SJSA1 (cell line): ENCODE results near the gene BMP2K.

- RAMPAGE, long total RNA: no peak
Observed at GRCh38 chr4:76781662-76782264, 116.2 kb downstream of the SOWAHB start.

DNA sequence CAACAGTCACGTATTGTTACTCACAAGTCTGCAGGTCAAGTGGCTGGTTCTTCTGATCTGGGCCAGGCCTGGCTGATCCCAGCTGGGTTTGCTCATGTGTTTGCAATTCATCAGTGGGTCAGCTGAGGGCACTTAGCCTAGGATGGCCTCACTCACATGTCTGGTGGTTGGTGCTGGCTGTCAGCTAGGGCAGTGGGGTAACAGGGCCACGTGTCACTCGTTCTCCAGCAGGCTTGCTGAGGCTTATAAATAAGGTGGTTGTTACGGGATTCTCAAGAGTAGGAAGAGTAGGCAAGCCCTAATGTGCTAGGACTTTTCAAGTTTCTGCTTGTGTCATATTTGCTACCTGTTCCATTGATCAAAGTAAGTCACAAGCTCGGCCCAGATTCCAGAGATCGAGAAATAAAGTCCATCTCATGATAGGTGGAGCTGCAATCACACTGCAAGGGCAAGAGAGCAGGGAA, 88.1 kb downstream of the SOWAHB start:
- RAMPAGE, long total RNA: no peak

- RAMPAGE, long total RNA: no peak
Observed at GRCh38 chr4:76950136-76951202, 917 bp downstream of the SEPTIN11 start.

- RAMPAGE, long total RNA: no peak
Observed at GRCh38 chr4:76989753-76990294, 40.3 kb downstream of the SEPTIN11 start.

GRCh38 chr4:77002794-77003162, 53.2 kb downstream of the SEPTIN11 start:
- RAMPAGE, long total RNA: no peak

DNA sequence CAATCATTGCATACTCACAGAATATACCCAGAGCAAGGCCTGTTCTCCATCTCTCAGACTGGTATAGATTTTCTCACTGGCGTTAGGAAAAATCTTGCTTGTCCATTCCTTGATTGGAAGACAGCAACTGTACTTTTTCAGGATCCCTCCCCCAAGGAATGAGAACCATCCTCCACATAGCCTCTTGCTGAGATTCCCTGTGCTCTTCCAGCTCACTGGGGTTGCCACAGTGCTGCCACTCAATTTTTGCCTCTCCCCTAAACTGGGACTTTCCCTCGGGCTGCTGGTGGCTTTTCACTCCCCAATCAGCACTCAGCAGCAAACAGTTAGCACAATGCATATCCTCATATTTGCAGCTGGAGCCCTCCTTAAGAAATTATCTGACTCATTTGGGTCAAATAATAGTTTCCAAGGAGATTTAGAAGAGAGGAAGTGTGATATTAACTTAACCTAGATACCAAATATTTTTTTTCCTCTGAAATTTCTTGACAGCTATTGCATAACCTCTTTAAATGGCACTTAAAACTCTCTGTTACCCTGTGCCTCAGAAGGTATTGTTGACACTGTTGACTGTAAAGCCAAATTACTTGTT, 57.8 kb downstream of the SEPTIN11 start:
- RAMPAGE, long total RNA: no peak

- RAMPAGE, long total RNA: no peak
Observed at GRCh38 chr4:77020220-77020796, 55.5 kb downstream of the CCNI start.

- RAMPAGE, long total RNA: no peak
Observed at GRCh38 chr4:77050020-77050492, 25.7 kb downstream of the CCNI start.

- RAMPAGE, long total RNA: no peak
Observed at GRCh38 chr4:77177304-77177725, 20.3 kb downstream of the CCNG2 start.

- RAMPAGE, long total RNA: no peak
Observed at GRCh38 chr4:77808977-77809683, 10.0 kb downstream of the CNOT6L start.

DNA sequence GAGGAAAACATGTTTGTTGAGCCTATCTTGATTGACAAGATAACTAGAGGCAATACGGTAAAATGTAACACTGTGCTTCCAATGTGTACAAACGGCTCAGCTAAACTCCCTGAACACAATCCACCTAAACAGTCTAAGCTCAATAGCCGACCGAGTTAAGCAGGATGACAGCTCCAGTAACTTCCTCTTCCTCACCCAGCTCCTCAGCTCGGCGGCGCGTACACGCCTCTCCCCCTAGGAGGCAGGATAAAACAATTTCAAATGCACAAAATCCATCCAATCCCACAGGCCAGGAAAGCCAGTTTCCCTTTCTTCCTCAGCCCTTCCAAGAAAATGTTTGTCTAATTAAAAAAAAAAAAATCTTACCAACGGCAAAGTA, 1.1 kb downstream of the CNOT6L start:
- RAMPAGE, long total RNA: no peak

DNA sequence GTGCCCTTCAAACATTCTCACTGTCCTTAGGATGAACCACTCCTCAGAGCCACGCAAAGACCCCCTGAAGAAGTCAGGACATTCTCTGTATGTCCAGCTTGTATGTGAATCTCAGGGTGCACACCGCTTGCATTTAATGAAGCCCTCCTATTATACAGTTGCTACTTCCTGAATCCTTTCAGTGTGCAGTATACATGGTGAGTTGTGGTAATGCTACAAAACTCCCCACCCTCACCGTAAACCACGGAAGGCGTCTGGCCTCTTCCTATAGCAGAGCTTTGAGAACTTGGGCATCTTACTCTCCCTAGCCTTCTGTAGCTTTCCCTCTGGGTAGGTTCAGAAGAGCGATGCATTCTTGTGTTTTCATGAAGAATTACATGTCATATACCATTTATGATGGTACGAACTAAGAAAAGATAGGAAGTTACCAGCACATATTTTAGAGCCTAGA, 9.5 kb upstream of the MRPL1 start:
- RAMPAGE, long total RNA: no peak

- RAMPAGE, long total RNA: no peak
Observed at GRCh38 chr4:78560461-78561148, 9.0 kb downstream of the ANXA3 start.

GRCh38 chr4:78569223-78569874, 17.8 kb downstream of the ANXA3 start:
- RAMPAGE, long total RNA: no peak

- RAMPAGE, long total RNA: no peak
Observed at GRCh38 chr4:78656923-78657260, 105.3 kb downstream of the ANXA3 start.

- RAMPAGE, long total RNA: no peak
Observed at GRCh38 chr4:78707101-78707764, 68.9 kb upstream of the BMP2K start.

DNA sequence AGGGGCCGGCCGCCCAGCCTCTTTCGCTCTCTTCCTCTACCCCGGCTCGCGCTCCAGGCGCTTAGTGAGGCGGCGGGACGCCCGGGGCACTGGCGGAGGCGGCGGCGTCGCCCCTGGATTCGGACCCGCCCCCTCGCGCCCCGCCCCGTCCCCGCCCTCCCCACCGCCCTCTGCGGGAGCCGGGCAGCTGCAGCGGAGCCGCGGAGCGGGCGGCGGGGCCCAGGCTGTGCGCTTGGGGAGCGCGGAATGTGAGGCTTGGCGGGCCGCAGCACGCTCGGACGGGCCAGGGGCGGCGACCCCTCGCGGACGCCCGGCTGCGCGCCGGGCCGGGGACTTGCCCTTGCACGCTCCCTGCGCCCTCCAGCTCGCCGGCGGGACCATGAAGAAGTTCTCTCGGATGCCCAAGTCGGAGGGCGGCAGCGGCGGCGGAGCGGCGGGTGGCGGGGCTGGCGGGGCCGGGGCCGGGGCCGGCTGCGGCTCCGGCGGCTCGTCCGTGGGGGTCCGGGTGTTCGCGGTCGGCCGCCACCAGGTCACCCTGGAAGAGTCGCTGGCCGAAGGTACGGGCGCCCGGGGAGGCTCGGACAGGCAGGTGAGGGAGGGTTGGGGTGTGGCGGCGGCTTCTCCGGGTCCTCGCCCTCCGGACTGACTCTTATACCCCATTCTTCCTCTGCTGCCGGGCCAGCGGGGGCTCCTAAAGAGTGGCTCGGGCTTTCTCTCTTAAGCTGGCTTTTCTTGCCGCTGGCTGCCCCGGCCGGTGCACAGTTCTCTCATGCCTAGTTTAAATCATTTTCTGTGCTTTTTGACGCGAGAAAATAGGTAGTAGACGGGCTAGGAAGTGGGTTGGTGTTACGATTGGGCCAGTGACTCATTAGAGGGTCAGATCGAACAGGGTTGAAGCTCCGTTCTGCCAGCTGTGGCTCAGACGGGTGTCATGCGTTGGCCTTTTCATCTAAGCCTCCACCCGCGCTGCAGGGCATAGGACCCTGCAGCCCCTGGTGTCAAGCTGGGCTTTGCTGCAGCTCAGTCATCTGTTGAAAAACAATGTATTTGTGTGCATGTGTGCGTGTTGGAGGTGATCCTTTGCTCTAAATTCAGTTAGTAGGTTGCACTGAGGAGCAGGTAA, at the start of gene BMP2K:
TSS of gene BMP2K (plus strand) at position 186 of the 1,123 bp plus-strand sequence.
- RAMPAGE, long total RNA: no peak

DNA sequence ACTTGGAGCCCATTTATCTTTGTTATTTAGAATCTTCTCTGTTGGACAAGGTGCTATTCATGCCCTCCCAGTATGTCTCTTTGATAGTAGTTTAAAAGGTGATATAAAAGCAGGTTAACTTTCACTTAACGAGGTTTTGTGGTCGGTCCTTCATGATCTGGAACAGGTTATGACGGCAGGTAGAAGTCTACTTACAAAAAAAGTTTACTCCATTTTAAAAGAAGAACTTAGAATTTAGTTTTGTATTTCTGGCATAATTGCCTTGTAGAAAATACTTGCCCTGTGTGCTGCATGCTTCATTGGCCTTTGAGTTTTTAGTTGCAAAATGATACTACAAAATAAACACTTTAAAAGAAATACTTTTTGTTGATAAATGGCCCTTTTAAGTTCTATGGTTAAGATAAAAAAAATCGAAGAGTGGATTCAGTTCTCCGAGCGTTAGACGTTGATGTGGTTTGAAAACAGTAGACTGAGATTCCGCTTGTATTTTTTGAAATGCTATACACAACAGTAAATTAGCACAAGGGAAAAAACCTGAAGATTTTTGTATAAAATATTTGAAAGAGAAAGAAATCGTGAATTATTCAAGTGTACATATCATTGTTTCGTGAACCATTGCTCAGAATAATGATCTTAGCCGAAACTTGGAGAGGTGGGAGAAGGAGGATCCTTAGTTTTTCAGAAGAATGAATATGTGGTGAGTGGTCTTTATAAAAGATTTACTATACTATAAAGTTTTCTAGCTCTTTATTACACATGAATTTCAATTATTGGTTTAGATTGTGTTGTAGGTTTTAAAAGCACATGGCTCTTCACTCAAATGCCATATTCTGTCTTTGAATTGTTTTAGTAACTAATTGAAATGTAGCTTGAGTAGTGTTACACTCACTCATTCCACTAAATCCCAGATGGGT, 1.4 kb downstream of the BMP2K start:
- RAMPAGE, long total RNA: no peak

GRCh38 chr4:78783684-78784959, 8.0 kb downstream of the BMP2K start:
- RAMPAGE, long total RNA: no peak

DNA sequence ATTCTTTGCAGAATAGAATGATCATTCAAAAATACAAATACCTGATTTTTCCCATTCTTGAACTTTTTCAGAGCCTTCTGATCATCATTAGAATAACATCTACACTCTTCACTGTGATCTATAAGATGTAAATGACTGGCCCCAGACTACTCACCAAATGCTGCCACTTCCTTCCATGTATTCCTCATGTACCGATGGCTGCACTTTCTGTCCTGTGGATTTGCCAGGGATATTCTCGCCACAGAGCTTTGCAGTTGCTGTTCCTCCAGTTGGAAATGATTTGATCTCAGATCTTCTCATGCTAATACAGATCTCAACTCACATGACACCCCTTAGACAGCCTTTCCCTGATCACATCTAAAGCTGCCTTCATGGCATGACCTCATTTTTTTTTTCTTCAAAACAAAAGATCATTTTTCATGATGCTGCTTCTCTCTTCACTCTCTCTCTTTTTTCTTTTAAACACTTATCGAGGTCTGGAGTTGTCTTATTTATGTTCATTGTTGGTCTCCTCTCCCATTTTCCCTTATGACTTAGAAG, 328.9 kb downstream of the ANTXR2 start:
- RAMPAGE, long total RNA: no peak